AG04450 (cell line): ENCODE measurements around the gene TYMS.

DNA sequence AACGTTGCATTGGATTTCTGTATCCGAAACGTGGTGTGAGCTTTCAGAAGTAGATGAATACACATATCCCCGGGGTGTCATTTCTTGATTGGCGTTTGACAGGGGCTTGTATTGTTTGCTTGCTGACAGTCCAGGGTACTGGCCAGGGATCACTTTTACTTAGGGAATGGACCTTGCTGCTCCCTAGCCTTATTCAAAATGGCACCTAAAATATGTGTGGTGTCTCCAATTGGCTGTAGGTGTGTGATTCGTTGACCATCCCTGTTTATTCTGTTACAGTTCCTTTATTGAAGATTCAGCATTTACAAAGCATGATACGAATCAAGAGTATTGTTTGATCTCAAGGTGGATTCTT, 901 bp downstream of the USP14 start:
- CAGE, long polyA plus RNA, result no peak
- RRBS, result no CpG with 5 or more reads among the region's 7 CpGs

DNA sequence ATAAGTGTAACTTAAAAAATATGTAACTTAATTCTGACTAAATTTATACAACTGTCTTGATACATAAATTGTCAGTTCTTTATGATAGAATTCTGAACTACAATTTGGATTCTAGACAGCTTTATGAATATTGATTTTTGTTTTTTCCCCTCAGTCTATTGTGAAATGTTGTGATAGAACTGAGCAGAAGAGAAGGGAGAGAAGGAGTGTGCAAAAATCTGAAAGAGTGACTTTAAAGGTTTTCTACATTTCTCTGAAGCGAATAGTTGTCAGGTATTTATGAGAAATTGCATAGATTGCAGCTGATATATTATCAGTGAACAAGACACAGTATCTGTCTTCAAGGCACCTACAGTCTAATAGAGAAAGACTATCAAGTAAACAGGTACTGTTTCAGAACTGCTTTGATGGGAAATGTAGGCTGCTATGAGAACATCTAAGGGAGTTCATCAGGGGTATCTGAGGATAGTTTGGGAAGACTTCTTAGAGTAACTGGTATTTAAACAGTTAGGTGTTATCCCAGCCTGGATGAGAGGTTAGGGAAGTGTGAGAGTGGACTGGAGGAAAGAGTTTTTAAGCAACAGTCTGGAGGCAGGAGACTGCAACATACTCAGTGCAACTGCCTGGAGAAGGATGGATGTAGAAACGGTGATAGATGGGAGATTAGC, 24.0 kb downstream of the USP14 start:
- CAGE, long polyA plus RNA, result no peak
- RRBS, result no CpG with 5 or more reads among the region's 2 CpGs

DNA sequence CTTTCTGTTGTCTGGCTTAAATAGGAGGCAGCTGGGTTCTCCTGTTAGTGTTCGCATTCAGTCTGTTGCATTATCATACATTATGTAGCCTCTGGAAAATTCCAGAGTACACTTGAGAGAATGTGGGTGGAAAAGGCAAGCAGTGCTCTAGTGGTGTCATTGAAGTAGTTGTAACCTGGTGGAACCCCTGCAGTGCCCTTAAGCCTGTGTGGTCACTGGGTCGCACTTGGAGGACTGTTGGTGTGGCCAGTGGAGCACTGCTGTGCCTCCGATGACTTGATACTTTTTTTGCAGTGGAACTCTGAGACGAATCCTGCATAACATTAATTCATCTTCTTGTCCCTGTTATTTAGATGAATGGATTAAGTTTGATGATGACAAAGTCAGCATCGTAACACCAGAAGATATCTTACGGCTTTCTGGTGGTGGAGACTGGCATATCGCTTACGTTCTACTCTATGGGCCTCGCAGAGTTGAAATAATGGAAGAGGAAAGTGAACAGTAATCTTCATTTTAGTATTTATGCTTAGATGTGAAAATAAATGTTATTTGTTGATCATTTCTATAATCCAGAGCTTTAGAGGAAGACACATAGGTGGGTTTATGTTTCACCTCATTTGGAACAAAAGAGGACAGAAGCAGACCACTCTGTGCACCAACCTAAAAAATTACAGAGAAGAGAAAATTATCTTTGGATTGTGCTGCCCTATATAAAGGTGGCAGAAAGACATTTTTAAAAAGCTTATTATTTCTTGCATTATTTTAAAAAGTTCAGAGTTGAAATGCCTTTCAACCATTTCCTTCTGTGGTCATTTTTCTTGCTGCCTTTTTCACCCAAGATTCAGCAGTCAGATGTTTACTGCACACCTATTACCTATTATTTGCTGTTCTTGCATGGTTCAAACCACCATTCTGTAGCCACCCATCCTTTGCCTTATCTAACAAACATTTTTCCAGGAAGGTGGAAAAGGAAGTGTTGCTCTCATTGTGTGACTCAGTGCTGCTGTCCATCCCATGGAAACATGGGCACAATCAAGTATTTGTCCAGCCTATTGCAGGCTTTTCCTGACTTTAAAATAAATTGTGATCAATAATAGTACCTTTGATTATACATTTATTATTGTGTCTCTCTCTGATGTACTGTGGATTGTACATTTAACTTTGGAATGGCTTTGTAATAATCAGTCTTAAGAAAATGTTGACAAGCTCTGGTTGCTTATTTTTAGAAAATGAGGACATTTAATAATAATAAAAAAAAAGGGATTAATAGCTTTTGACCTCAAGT, 52.9 kb downstream of the USP14 start:
- CAGE, long polyA plus RNA, result no peak
- RRBS, result no CpG with 5 or more reads among the region's 9 CpGs

DNA sequence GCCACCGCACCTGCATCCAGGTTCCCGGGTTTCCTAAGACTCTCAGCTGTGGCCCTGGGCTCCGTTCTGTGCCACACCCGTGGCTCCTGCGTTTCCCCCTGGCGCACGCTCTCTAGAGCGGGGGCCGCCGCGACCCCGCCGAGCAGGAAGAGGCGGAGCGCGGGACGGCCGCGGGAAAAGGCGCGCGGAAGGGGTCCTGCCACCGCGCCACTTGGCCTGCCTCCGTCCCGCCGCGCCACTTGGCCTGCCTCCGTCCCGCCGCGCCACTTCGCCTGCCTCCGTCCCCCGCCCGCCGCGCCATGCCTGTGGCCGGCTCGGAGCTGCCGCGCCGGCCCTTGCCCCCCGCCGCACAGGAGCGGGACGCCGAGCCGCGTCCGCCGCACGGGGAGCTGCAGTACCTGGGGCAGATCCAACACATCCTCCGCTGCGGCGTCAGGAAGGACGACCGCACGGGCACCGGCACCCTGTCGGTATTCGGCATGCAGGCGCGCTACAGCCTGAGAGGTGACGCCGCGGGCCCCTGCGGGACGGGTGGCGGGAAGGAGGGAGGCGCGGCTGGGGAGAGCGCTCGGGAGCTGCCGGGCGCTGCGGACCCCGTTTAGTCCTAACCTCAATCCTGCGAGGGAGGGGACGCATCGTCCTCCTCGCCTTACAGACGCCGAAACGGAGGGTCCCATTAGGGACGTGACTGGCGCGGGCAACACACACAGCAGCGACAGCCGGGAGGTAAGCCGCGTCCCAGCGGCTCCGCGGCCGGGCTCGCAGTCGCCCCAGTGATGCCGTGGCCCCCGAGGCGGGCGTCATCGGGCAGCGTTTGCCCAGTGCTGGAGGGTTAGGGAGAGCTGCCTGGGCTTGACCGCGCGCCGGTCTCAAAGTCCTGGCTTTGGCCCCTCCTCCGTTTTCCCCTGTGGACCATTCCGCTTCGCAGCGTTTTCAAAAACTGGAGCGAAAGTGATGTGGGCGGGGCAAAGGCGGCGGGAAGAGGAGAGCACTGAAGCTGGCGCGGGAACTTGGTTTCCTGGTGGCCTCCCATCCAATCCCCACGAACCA, at the start of gene TYMS:
Gene TYMS (plus strand): TSS at position 210 of the 1,050 bp plus-strand sequence.
- CAGE, long polyA plus RNA, result no peak
- RRBS, result under 1% methylated on average over 8 of the region's 119 CpGs

DNA sequence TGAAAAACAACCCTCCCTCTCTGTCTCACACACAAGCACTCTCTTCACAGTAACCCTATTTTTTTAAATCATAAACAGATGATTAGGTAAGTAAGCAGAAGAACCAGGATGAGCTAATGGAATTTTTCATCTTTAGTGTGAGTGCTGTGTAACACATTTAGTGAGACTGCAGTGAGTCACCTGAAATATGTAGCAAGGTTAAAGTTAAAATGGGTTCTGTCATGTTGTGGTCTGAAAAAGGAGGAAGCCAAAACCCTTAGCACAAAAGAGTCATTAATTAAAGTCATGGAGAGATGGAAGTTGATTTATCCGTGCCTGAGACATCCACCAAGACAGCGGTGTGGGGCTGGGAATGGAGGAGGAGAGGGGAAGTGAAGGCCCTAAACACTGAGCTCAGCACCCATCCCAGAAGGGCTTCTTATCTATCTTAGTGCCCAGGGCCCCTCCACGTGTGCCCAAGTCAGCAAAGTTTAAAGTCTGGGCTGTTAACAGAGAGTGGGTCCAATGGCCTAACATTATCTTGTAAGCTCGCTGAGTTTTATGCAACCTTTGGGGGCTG, 9.5 kb downstream of the ENOSF1 start:
- CAGE, long polyA plus RNA, result no peak
- RRBS, result no CpG with 5 or more reads among the region's 4 CpGs

DNA sequence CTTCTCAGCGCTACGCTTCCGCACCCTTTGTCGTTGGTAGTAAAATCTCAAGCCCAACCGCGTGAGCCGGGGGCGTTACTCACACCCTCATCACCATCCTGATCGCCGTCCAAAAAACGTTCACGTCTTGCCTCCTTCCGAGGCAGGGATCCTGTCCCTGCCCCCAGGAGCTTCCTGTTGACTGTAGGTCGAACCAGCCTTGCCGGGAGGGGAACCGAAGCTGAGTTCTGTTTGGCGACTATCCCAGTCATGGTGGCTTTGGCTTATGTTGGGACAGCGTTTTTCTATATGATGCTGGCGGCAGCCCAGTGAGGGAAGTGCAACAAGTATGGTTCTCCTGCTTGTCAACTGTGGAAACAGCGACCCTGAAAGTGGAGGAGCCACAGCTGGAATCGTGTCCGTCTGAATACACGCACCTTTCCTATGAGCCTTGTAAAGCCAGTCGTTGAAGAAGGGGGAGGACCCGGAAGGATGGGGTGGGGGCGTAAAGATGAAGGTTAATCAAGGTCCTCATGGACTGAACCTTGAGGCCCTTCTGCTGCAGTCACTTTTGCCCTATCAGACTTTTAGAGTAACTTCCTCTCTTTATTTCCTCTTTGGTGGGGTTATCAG, 887 bp upstream of the YES1 start:
- CAGE, long polyA plus RNA, result no peak
- RRBS, result no CpG with 5 or more reads among the region's 26 CpGs

GRCh38 chr18:928832-929234, 24.2 kb downstream of the ADCYAP1 start:
- CAGE, long polyA plus RNA, result no peak
- RRBS, result no CpG with 5 or more reads among the region's 4 CpGs

GRCh38 chr18:2555813-2556147, 15.5 kb downstream of the METTL4 start:
- CAGE, long polyA plus RNA, result no peak
- RRBS, result no CpG with 5 or more reads among the region's 2 CpGs

DNA sequence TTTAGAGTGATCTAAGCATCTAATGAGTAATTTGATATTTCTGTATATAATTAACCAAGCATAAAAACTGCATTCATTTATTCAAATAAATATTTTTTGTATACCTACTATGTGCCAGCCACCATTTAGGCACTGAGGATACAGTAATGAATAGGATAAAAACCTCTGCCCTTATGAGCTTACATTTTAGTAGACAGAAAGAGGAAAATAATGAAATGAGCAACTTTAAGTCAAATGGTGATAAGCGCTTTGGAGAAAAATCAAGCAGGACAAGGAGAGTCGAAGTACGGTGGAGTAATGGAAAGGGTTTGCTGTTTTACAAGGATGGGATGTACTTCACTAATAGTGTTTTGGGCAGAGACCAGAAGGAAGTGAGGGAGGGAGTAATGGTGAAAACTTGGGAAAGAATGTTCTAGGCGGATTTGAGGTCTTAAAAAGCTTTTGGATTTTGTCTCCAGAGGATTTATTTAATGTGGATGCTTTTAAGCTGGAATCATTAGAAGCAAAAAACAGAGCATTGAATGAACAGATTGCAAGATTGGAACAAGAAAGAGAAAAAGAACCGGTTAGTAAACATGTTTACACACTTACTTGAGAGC, 17.5 kb downstream of the NDC80 start:
- CAGE, long polyA plus RNA, result no peak
- RRBS, result no CpG with 5 or more reads among the region's 5 CpGs

- CAGE, long polyA plus RNA, result no peak
- RRBS, result no CpG with 5 or more reads among the region's 12 CpGs
Measured at GRCh38 chr18:2696066-2696977, 40.8 kb downstream of the SMCHD1 start.

DNA sequence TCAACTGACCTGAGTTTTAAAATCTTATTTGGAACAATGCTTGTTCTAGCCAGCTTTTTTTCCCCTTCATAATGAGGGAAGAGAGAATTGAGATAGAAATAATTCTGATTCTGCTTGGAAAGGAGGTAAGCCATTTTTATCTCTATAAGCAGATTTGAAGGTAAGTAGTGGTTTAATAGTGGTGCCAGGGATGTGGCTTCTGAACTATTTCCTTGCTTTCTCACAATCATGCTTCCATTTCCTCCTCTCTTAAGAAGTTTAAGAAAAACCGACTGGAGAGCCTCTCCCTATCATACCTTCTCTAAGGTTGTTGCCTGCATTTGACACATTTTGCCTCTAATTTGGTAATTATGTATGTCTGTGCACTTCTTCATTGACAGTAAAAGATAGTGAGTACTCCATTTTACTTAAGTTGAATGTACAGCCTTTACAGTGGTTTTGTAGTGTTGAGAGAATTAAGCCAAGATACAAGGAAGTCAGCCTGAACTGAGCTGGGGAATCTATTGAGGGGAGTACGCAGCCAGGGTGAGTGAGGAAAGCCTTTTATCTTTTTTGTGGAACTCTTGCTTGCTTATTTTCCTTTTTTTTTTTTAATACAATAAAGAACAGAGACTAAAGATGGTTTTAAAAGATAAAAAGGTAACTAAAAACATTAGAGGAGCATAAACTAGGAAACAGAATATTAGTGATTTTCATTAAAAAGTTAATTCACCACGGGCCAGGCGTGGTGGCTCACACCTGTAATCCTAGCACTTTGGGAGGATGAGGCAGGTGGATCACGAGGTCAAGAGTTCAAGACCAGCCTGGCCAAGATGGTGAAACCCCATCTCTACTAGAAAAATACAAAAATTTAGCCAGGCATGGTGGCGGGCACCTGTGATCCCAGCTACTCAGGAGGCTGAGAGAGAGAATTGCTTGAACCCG, 78.8 kb downstream of the SMCHD1 start:
- CAGE, long polyA plus RNA, result no peak
- RRBS, result no CpG with 5 or more reads among the region's 7 CpGs

DNA sequence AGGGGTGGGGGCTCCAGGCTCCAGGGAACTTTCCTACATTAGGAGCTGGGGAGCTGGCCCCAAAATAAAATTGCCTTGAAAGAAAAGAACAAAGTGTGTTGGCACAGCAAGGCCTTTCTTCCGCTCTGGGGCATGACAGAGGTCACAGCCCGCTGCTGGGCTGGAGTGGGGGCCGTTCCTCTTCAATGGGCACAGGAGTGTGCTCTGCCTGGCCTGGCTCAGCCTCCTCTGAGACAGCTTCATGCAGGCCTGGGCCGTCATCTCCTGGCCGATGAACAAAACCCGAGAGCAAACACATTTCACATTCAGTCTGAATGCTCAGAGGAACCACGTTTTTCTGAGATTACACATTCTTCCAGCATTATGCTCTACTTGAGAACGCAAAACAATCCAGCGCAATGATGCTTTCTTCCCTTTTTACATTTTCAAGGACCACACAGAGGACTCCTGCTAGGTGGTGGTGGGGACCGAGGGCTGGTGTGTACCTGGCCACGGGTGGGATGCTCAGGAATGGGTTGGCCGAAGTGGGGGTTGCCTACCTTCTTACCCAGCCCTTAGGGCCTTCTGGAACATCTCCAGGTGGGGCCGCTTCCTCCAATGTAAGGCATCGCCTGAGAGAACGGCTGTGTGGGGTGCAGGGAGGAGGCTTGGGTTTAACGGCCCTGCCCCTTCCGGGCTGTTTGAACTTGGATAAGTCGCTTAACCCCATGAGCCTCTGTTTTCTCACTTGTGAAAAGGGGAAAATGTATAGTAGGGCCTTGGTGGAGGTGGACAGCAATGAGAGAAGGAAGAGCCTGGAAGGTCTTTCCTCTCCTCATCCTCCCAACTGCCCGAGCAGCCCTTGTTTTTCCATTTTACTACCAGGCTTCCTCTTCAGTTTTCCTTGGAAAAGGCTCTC, 34.9 kb downstream of the EMILIN2 start:
- CAGE, long polyA plus RNA, result no peak
- RRBS, result no CpG with 5 or more reads among the region's 19 CpGs

DNA sequence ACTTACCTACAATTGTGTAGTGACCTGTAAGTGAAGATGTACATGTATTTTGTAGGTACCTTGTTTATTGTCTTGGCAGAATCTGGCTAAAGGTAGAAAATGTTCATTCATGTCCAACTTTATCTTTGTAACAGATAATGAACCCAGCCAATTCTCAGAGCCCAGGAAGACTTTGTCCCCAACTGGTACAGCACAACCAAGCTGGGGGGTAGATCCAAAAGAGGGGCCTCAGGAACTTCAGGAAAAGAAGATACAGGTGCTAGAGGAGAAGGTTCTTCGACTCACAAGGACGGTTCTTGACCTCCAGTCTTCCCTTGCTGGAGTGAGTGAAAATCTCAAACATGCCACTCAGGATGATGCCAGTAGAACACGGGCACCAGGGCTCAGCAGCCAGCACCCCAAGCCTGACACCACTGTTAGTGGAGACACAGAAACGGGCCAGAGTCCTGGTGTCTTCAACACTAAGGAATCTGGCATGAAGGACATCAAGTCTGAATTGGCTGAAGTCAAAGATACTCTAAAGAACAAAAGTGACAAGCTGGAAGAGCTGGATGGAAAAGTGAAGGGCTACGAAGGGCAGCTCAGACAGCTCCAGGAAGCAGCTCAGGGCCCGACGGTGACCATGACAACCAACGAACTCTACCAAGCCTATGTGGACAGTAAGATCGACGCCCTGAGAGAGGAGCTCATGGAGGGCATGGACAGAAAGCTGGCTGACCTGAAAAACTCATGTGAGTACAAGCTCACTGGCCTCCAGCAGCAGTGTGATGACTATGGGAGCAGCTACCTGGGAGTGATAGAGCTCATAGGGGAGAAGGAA, 43.8 kb downstream of the EMILIN2 start:
- CAGE, long polyA plus RNA, result no peak
- RRBS, result no CpG with 5 or more reads among the region's 10 CpGs

DNA sequence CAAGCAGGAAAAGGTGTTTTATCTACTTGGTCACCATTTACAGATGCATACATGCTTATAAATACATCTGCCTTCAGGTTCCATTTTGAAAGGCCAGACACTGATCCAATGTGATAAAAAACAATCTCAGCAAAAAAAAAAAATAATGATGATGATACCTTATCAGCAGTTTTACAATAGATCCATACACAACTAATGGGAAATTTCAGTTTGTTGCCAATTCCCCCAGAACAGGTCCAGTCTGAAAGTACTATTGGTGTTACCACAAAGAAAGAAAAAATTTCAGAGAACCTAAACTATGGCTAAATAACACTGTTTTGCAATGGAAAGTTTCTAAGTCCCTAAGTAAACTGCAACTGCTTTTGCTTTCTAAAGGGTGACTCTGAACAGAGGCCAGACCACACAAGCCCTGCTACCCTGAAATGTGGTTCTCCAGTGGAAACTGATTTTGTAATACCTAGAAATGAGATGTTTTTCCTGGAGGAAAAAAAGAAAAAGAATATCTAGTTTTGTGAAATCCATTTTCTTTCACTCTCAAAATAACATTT, 54.1 kb downstream of the LPIN2 start:
- CAGE, long polyA plus RNA, result no peak

GRCh38 chr18:2961733-2962341, 51.1 kb downstream of the LPIN2 start:
- CAGE, long polyA plus RNA, result no peak
- RRBS, result no CpG with 5 or more reads among the region's 6 CpGs

DNA sequence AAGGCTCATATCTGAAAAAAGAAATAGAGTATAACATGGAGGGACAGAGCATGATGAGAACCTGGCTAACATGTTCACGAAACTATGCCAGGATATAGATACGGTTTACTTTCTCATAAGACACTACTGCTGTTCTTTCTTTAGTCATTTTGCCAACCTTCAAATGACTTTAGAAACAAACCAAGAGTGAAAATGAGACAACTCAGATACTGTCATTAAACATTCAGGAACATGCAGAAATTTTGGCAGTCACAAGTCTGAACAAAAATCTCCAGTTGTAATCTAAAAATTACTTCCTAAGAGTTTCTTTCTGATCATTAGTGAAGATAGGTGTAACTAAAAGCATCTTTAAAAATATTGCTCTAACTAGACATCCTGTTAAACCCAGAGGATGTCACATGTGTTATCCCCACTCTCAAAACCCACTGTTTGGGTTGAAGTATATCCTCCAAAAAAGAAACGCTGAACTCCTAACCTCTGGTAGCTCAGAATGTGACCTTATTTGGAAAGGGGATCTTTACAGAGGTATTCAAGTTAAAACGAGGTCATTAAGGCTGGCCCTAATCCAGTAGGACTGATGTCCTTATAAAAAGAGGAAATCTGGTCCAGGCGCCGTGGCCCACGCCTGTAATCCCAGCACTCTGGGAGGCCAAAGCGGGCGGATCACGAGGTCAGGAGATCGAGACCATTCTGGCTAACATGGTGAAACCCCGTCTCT, 14.1 kb downstream of the LPIN2 start:
- CAGE, long polyA plus RNA, result no peak
- RRBS, result no CpG with 5 or more reads among the region's 12 CpGs

- CAGE, long polyA plus RNA, result no peak
- RRBS, result no CpG with 5 or more reads among the region's 5 CpGs
Measured at GRCh38 chr18:3052045-3052521, 39.1 kb upstream of the LPIN2 start.

DNA sequence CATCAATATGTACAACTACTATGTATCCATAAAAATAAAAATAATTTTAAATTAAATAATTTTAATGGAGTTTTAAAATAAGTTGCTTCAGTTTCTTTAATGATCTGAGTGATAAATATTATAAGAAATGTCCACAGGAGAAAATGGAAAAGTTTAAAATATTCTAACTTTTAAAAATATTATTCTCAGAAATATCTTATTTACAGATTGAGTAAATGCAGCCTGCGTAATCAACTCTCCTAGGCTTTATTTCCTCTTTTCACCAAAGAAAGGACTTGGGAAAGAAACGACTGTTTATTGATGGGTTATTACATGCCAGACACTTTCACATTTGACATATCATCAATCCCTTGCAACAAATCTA, 49.4 kb downstream of the MYOM1 start:
- CAGE, long polyA plus RNA, result no peak
- RRBS, result no CpG with 5 or more reads among the region's 2 CpGs

DNA sequence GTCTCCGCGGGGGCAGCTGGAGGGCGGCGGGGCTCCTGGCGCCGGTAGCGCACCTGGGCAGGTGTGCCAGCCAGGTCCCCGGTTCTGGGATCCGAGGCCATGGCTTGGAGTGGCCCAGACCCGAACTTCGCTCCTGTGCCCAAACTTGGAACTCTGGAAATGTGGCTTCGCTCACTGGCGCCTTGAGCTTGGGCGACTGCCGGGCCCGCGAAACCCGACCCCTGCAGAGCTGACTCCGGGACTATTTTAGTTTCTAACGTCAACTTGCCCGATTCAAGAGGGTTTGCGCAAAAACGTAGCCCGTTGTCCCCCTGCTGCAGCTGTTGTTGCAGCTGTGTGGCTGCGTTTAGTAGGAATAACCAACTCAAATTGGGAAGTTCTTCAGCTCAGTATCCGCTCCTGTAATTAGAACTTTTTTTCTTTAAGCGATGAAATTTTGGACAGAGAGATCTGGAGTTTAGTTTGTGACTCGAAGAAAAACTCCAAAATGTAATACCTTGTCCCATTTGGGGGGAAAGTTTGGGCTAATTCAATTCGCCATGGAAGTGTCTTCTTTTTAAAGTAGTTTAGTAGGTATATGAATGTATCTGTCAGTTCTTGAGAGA, 458 bp downstream of the MYL12A start:
- CAGE, long polyA plus RNA, result no peak
- RRBS, result 3% methylated on average over 10 of the region's 29 CpGs

DNA sequence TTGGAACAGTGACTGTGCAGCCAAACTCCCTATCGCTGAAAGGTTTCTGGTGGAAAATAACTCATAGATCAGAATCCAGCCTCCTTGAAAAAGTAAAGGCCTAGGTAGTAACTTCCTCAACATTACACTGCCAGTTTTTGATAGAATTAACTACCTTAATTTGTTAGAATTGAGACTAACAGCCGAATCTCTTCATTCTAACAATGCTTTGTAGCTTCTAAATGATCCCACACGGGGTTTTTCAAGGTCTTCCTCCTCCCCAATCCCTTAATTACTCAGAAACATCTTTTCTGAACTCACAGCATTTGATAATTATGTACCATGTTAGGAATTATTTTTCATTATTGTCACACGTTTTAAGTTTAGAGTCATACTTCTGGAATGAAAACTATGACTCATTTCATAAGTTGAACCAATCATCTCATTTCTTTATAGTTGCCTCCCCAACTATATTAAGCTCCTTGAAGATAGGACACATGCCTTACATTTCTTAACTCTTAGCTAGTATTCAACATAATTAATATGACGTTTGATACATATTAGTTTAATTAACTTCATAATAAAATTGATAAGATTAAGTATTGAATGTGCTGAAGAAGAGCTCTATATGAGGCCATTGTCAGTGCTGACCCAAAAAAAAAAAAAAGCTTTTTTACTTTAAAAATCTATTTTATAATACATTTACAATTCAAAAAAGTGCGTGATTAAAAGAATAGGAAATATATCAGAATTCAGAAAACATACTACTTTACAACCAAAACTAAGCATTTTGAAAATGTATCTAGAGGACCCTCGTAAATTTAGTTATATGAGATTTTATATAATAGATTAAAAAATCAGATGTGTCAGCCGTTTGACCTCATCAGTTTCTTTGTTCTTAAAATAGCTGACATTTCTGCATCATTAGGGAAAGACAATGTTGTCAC, 3.2 kb downstream of the MYL12A start:
- CAGE, long polyA plus RNA, result no peak
- RRBS, result no CpG with 5 or more reads among the region's 8 CpGs